Esophagus muscularis mucosa (tissue), 4 donors: ENCODE data around the genes GEMIN6, MAP4K3 and TMEM178A.

DNA sequence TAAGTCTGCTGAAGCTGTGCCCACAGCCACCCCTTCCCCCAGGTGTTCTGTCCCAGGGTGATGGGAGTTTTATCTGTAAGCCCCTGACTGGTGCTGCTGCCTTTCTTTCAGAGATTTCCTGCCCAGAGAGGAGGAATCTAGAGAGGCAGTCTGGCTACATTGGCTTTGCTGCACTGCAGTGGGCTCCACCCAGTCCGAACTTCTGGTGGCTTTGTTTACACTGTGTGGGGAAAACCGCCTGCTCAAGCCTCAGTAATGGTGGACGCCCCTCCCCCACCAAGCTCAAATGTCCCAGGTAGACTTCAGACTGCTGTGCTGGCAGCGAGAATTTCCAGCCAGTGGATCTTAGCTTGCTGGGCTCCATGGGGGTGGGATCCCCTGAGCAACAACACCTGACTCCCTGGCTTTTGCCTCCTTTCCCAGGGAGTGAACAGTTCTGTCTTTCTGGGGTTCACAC, 37.2 kb downstream of the RMDN2 start:
- PRO-cap = no peak
- RAMPAGE, long total RNA, 4 experiments = no peak in any of the 4 experiments

DNA sequence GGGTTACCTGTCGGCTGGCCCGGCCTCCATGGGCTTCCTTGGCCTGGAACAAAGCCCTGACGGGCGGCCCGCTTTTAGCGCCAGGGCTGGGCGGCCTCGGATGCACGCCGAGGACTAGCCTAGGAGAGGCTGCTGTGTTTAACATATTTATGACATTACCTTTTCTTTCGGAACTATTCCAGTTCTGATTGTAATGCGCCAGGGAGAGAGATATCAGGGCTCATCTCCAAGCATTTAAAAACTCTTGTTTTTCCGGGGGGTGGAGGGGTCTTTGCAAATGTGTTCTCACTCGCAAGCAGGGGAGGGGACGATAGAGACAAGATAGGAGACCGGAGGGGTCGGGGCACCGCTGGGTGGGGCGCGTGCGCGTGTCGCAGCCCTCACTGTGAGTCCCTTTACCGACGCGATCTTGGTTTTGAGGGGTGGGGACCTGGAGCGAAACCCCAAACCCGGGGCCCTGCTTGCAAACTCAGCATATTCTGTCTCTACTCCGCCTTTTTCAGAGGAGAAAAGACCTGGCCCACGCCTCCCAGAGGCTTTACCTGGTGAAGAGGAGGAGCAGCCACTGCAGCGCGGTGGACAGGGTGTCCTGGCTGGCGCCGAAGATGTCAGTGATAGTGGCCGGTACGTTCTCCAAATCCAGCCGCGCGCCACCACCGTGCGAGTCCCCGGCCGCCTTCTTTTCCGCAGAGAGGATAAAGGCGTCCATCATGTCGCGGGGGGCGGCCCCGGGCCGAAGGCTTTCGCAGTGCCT, 2.0 kb downstream of the CYP1B1 start:
- PRO-cap = no peak
- RAMPAGE, long total RNA, 4 experiments = no peak in any of the 4 experiments

GRCh38 chr2:38074558-38075322, 1.2 kb downstream of the CYP1B1 start:
- PRO-cap = no peak
- RAMPAGE, long total RNA, 4 experiments = no peak in any of the 4 experiments

- PRO-cap = no peak
- RAMPAGE, long total RNA, 4 experiments = no peak in any of the 4 experiments
These were observed 9.3 kb upstream of the CYP1B1 start for GRCh38 chr2:38085074-38085906.

DNA sequence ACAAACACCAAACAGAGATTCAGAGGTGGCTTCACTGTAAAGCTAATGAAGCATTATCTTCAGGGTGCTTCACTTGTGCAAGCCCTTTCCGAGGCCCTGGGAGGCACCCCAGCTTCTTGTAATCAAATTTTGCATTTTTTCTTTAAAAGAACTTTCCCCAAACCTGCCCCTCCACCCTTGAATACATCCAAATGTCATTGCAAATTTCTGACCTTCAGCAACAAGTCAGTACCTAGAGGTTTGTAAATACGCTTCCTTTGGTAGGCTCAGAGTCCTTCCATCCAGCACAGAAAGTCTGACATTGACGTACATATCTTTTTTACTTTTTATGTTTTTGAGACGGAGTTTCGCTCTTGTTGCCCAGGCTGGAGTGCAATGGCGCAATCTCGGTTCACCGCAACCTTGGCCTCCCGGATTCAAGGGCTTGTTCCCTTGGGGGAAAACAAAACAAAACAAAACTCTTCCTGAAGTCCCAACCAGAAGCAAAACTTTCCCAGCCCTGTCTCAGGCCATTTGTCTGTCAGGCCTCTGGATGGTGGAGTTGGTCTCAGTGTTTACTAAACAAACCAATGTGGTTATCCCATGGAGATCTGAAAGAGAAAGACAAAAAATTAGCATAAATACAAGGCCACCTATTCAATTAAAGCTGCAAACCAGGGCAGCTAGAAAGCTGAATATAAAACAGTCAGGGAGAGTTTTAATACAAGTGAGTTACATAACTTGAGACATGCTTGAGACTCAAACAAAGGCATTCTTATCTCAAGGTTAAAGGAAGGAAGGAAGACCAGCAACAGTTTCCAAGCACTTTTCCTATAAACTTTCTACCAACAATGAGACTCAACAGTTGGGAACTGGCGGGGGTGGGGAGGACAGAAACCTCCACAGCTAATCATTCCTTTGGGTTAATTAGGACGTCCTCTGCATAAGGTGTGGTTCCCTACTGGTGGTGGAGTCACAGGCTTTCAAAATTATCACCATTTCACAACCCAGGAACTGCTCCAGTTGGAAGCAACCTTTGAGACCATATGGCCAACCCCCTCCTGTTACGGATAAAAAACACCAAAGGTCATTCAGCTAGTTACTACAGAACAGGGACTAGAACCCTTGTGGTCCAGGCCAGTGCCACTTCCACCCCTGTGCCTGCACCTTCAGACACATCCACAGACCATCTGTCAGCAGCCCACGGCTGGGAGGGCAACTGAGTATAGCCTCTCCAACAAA, 29.7 kb upstream of the ATL2 start:
- PRO-cap = no peak
- RAMPAGE, long total RNA, 4 experiments = no peak in any of the 4 experiments

DNA sequence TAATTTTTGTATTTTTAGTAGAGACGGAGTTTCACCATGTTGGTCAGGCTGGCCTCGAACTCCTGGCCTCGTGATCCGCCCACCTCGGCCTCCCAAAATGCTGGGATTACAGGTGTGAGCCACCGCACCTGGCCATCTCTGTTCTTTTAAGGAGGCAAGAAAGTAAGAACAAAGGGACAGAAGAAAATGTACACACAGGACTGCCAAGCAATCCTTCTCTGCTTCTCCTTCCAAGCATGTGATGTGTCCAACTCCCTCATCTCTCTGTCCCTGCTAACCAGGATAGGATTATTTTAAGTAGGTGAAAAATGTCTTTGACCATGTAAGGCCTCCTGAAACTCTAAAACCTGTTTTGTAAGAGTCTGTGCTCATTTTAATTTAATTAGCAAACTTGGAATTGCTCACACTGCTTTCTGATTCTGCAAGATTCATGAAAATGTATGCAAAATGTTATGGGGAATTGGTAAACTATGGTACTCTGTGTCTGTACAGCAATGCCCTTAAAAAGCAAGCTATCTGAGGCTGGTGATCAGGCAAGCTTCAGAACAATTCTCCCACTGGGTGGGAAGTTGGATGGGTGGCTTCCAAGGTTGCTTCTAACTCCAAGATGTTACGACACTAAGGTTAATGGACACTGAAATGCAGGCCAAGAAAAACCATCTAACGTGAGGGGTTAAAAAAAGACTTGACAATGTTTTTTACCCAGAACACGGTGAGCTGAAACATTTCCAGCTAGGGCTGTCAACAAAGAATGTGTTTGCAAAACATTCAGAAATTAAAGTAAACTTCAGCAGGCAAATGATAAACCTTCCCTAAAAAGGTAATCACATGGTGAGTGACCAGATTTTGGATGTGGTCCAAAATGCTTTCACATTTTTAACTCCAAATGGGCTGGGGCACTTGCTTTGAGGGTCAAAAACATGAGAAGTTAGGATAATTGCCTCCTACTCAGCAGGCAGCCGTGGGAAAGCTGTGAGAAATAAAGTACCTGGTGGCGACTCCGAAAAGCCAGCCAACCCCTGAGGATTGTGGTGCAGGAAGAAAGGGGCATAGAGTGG, 89.6 kb upstream of the ATL2 start:
- PRO-cap = unidirectional peak, minus-strand start at position 266 of the sequence; unidirectional peak, minus-strand start at position 559 of the sequence
- RAMPAGE, long total RNA, 4 experiments = no peak in any of the 4 experiments

DNA sequence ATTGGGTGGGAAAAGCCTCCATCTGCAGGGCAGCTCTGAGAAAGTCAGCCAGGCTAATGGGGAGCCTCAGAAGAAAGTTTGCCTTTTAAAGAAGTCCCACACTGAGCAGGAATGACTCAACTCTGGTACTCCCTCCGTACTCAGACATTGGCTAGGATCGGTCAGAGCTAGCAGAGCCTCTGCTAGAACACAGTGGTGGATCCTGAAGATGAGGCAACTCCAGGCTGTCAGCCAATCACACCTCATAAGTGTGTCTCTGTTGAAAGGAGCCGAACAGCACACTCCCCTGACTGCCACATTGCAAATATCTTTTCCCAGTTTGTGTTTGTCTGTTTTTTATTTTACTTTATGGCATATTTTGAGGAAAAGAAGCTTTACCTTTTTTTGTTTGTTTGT, 96.9 kb downstream of the HNRNPLL start:
- PRO-cap = bidirectional peak, plus-strand start at position 164 of the sequence, minus-strand start at position 58 of the sequence
- RAMPAGE, long total RNA, 4 experiments = no peak in any of the 4 experiments

- PRO-cap = bidirectional peak, plus-strand start at chr2:38508799, minus-strand start at chr2:38508480
- RAMPAGE, long total RNA, 4 experiments = no peak in any of the 4 experiments
These were observed 94.1 kb downstream of the HNRNPLL start for GRCh38 chr2:38508674-38508969.

DNA sequence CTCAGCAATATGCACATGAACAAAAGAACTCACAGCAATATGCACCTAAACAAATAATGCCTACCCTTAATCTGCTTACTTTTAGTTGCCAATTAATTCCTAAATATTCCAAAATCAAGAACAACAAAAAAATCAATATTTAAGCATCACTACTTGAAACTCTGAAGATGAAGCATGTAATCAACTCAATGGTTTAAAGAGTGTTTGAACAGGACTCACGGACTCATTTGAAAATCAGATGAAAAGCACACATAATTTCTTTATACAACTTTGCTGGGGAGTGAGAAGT, 11.8 kb downstream of the HNRNPLL start:
- PRO-cap = no peak
- RAMPAGE, long total RNA, 4 experiments = no peak in any of the 4 experiments

DNA sequence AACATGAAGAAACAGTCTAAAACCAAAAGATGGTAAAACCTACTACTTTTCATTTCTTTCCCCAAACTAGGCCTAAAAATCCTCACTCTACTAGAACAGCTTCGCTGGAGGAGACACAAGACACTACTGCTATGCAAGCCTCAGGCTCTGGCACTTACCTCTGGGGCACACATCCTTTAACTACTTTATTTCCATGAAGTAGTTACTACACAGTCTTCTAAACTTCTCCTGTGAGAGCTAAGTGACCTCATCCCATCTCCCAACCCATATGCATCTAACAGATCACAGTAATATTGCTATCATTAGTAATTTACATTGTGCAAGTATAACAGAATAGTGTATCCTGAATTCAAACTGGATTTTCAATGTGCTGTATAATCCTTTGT, 4.0 kb downstream of the HNRNPLL start:
- PRO-cap = no peak
- RAMPAGE, long total RNA, 4 experiments = no peak in any of the 4 experiments

GRCh38 chr2:38620502-38620757, 17.7 kb upstream of the HNRNPLL start:
- PRO-cap = no peak
- RAMPAGE, long total RNA, 4 experiments = no peak in any of the 4 experiments

GRCh38 chr2:38682765-38682978, 16.8 kb downstream of the GALM start:
- PRO-cap = no peak
- RAMPAGE, long total RNA, 4 experiments = no peak in any of the 4 experiments

DNA sequence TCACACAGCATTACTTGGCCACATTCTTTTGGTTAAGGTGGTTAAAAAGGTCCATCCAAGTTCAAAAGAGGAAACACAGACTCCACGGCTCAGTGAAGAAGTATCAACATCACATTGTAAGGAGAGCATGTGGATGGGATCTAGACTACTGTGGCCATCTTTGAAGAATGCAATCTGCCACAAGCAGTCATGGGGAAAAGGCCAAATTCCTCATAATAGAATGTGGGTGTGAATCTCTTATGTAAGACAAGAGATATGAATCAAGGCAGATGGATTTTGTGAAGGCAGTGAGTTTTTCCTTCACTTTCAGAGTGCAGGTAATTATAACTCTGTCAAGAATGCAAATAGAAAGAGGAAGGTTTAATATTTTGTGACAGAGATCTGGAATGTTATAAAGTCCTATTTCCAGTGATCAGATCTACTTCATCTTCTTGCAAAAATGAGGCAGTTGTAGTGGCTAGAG, 30.2 kb downstream of the SRSF7 start:
- PRO-cap = no peak
- RAMPAGE, long total RNA, 4 experiments = no peak in any of the 4 experiments

DNA sequence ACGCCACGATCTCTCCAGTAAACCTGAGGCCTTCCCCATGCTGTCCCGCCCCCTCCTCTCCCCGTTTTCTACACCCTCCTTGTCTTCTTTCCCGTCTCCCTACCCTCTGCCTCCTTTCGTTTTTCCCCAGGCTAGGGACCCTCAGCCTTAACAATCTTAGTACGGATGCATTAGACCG, 263 bp upstream of the SRSF7 start:
- PRO-cap = no peak
- RAMPAGE, long total RNA, 4 experiments = no peak in any of the 4 experiments

- PRO-cap = bidirectional peak, plus-strand start at chr2:38778210, minus-strand start at chr2:38778127
- RAMPAGE, long total RNA, 4 experiments = start-site peak on the plus strand in 4 of 4 experiments, at chr2:38778205-38778232 at its widest, 102 to 405 reads per replicate
These were observed at the start of gene GEMIN6 for GRCh38 chr2:38778032-38778299. Gene GEMIN6 (plus strand): TSS chr2:38778210.

- PRO-cap = no peak
- RAMPAGE, long total RNA, 4 experiments = no peak in any of the 4 experiments
These were observed 7.1 kb upstream of the SOS1 start for GRCh38 chr2:39128006-39128361.

DNA sequence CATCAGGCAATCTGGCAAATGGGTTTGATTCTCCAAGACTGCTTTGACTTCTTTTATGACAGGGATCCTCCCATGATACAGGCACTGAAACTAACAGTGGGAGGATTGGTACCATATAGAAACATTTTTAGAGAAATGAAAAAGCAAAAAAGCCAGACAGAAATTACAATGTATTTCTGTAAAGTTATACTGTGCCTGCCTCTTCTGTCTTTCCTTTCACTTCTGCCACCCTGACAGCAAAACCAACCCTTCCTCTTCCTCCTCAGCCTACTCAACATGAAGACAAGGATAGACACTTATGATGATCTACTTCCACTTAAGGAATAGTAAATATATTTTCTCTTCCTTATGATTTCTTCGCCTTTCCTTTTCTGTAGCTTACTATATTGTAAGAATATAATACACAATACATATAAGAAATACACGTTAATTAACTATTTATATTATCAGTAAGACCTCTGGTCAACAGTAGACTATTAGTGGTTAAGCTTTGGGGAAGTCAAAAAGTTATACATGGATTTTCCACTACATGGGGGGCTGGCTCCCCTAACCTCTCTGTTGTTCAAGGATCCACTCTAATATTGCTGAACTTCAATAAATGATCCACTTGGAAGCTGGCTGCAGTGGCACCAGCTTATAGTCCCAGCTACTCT, 28.1 kb downstream of the MAP4K3 start:
- PRO-cap = no peak
- RAMPAGE, long total RNA, 4 experiments = no peak in any of the 4 experiments

DNA sequence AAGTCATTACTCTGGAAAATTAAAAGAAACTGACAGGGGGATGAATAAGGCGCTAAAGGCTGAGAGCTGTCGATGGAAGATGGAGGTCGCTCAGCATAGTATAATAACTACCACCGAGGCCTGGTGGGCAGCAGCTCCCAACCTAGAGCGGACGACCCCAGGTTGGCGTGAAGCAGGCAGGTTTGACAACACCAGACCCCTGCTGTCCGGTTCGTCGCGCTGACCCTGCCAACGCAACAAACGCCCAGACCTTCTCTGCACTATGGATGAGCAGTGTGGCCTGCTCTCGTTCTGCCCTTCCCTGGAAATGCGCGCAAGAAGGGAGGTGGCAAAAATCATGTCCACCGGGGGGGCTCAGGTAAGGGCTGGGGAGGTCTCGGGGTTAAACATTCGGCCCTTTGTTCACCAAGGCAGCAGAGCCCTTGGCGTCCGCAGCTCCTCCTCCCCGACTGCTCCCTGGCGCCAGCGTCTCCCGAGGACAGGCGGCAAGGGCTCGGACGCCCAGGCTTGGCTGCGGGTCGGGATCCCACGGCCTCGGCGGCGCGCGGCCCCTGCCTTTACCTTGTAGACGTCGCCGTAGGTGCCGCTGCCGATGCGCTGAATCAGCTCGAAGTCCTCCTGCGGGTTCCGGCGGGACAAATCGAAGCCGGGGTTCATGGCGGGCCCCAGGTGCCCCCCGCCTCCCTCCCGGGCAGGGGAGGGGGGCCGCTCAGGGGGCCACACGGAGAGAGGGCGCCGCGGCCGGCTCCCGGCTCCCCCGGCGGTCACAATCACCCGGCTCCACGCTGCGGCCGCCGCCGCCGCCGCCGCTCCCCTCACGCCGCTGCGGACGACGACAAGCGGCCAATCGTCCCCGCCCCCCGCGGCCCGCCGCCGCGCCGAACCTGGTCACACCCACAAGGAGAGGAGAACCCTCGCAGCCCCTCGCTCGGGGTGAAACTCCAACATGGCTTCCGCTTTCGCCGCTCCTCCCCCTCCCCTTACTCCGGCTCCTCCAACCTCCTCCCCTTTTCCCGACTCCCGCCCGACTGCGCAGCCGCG, at the start of gene MAP4K3:
Gene MAP4K3 (minus strand): TSS at position 955 of the 1,041 bp plus-strand sequence.
- PRO-cap = bidirectional peak, plus-strand start at position 565 of the sequence, minus-strand start at position 451 of the sequence; bidirectional peak, plus-strand start outside the sequence, minus-strand start at position 982 of the sequence
- RAMPAGE, long total RNA, 4 experiments = no peak in any of the 4 experiments

GRCh38 chr2:39464773-39465409, 27.8 kb upstream of the MAP4K3 start:
- PRO-cap = no peak
- RAMPAGE, long total RNA, 4 experiments = no peak in any of the 4 experiments

DNA sequence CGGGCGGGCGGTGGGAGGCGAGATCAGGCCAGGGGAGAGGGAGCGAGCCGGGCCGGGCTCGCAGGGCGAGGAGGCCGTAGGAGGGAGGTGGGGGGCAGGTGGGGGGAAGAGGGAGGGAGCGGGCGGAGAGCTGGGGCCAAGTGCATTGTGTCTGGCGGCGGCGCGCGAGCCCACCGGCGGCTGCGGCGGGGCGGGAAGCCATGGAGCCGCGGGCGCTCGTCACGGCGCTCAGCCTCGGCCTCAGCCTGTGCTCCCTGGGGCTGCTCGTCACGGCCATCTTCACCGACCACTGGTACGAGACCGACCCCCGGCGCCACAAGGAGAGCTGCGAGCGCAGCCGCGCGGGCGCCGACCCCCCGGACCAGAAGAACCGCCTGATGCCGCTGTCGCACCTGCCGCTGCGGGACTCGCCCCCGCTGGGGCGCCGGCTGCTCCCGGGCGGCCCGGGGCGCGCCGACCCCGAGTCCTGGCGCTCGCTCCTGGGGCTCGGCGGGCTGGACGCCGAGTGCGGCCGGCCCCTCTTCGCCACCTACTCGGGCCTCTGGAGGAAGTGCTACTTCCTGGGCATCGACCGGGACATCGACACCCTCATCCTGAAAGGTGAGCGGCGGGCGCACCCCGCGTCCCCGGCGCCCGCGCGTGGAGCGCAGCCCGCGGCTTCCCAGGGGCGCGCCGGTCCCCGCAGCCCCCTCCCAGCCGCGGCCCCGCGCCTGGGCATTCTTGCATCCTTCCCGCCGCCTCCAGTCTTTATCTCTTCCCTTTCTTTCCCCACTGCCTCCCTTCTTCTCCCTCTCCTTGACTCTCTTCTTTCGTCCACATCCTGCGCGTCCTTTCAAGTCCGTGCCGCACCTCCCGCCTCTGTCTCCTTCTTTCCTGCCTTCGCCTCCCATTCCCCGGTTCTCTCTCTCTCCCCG, at the start of gene TMEM178A:
Gene TMEM178A (plus strand): TSS at position 143 of the 914 bp plus-strand sequence.
- PRO-cap = no peak
- RAMPAGE, long total RNA, 4 experiments = no peak in any of the 4 experiments